Hair follicular keratinocyte (primary cell): ENCODE data around the gene PEBP1.

GRCh38 chr12:117010001-117010802 lies 89.0 kb downstream of the TESC start:
- RAMPAGE, long total RNA, result no peak

- RAMPAGE, long total RNA, result no peak
Measured at GRCh38 chr12:117032164-117033373, 66.6 kb downstream of the TESC start.

- RAMPAGE, long total RNA, result no peak
Measured at GRCh38 chr12:117188654-117189633, 1.3 kb downstream of the FBXO21 start.

DNA sequence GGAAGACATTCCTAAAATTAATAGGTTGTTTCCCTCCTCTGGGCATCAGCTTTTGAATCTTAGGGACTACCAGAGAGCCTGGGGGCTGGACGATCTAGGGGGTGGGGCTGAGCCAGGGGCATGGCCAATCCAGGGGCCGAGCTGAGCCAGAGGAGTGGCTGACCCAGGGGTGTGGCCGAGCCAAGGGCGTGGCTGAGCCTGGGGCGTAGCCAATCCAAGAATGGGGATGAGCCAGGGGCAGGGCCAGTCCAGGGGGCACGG lies 219.2 kb upstream of the NOS1 start:
- RAMPAGE, long total RNA, result no peak

GRCh38 chr12:117674290-117674910 lies 294.4 kb downstream of the KSR2 start:
- RAMPAGE, long total RNA, result no peak

DNA sequence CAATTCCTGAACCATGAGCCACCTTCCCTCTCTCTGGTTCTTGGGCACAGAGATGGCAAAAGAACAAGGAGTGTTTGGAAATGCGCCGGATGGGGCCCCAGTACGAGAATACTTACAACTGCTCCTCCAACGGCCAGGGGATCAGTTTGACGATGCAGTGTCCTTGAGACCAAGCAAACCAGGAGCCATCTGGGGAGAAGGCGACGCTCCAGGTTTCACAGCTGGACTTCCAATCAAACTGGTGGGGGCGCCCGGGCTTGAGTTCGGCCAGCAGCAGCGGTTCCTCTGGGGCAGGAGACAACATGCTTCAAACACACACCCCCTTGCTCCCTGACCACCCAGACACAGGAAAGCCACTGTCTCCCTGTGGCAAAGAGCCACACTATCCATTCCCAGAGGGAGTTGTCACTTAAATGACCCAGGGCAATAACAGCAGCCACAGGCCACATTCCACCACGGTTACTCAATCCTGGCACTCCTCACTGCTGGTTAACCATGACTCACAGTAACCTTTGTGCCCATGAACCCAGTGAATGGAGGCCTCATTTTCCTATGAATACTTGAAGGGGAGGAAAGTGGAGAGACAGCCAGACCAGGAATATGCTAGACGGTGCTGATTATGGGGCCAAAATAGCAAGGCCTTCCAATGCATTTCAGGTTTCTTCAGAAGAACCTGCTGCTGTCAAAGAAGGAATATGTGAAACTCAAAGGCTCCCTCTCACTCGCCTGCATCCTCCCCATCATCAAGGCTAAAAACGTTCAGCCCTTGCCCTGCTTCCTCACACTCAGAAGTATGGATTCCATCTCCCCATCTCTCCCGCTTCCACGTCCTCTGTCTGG lies 8.6 kb downstream of the WSB2 start:
- RAMPAGE, long total RNA, result no peak

DNA sequence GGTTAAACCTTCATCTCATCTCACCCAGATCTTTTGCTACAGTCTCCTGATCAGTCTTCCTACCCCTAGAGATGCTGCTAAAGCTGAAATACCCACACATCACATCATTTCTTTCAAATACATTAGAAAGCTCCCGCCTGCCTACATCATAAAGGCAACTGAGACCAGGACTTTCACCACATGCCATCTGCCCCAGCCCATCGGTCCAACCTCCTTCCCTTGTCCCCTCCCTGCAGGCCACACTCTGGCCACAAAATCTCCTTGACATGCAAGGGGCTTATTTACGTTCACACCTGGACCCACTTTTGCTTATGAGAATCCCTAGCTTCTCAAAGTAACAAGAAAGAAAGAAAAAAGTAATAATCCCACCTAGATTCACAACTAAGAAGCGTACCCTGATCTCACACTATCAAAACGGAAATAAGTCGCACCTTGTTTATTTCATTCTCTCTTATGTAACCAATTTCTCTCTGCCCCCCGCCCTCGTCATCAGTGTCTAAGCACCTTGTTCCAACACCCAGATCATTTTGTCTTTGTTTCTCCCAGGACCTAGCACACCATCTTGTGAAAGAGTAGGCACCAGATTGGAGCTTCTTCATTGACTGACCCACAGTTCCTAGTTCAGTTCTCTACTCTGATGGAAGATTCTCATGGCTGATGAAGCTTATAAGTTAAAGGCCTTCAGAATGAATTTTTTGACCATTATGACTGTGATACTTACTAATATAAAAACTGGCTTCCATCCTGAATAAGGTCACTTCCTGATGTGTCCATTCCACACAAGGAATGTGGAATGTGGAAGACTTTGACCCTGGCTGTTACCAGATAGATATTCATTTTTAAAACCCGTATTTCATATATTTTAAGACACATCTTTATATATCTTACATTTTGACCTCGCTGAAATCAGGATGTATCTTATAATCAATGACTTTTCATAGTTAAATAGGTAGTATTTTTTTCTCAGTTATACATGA lies 7.7 kb downstream of the WSB2 start:
- RAMPAGE, long total RNA, result no peak

DNA sequence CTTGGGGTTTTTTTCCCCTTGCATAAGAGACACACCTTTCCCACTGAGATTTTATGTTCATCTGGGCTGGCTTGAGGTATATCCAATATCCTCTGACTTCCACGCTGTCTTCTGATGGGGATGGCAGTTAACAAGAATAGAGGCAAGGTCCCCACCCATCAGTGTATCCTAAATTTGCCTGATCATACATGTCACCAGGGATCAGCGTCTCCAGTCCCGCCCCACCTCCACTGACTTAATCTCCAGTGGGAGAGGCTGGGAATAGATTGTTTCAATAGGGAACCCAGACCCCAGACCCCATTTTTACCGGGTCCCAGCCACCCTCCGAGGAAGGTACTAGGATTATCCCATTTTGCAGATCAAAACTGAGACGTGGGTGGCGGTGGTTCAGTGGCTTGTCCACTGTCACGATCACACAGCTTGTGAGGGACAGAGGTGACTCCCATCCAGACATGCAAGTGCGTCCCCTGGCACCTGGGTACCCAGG lies 742 bp downstream of the WSB2 start:
- RAMPAGE, long total RNA, result no peak

- RAMPAGE, long total RNA, result no peak
Measured at GRCh38 chr12:118064725-118065665, 4.0 kb upstream of the WSB2 start.

DNA sequence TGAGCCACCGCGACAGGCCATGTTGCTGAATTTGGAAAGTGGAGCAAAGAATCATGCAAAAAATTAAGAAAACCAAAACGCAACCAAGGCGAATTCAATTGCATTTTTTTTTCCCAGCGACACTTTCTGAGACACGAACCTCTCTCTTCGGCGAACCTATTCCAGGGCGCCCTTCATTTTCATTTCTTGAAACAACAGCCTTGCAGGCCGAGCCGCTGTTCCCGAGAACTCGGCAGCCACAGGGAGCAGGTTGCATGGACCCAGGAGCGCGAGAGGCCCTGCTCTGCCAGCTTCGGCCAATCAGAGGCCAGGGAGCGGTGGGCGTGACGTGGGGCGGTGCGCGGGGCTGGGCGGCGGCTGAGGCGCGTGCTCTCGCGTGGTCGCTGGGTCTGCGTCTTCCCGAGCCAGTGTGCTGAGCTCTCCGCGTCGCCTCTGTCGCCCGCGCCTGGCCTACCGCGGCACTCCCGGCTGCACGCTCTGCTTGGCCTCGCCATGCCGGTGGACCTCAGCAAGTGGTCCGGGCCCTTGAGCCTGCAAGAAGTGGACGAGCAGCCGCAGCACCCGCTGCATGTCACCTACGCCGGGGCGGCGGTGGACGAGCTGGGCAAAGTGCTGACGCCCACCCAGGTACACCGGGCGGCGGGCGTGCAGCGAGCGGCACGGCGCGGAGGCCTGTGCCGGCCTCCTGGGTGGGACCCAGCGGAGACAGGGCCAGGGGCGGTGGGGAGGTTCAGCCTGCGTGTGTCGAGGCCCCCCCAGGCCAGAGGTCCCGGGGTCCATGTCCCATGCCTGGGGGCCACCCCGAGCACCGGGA lies at the start of gene PEBP1:
Gene PEBP1 (plus strand): TSS at position 407 of the 814 bp plus-strand sequence.
- RAMPAGE, long total RNA, result start-site peak on the plus strand centred at position 407 of the sequence, 71 bp wide, 371 and 78 reads in 2 replicates

GRCh38 chr12:118190342-118190707 lies 54.4 kb downstream of the PEBP1 start:
- RAMPAGE, long total RNA, result no peak

GRCh38 chr12:118308051-118308387 lies 64.7 kb downstream of the TAOK3 start:
- RAMPAGE, long total RNA, result no peak

DNA sequence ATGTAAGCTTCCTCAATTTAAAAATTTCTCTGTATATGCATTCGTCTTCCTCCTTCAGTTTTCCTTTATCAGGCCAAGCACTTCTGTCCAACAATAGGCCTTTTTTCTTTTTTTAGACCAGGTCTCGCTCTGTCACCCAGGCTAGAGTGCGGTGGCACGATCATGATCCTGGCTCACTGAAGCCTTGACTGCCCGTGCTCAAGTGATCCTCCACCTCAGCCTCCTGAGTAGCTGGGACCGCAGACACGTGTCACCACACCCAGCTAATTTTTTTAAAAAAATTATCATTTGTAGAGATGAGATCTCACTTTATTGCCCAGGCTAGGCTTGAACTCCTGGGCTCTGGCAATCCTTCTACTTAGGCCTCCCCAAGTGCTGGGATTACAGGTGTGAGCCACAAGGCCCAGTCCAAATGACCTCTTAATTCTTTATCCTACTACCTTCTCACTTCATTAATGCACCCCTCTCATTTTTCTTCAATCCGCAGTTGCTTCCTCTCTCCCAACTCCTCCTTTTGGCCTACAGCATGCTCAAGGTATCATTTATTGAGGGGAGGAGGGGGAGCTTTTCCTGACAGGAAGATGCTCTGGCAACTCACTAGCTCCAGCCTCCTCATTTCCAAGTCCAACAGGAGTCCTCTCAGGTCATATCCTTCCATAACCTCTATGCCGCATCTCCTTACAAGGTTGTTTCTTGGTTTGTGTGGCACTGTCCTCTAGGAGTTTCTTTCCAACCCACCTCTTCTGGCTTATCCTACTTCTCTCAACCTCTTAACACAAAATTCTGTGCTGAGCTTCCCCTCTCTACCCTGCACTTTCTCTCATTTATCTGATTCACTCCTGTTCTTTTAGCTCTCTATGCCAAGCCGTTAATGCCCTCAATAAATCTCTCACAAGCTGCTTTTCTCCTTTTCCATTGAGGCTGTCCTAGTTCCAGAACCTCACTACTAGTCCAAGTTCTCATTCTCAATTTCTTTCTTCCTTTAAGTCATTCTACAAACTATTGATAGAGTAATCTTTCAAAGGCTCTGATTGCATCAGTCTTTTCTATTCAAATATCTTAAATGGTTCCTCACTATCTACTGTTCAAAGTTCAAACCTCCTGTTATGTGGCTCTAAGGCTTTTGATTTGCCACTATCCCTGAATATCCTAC lies 25.4 kb downstream of the TAOK3 start:
- RAMPAGE, long total RNA, result no peak

DNA sequence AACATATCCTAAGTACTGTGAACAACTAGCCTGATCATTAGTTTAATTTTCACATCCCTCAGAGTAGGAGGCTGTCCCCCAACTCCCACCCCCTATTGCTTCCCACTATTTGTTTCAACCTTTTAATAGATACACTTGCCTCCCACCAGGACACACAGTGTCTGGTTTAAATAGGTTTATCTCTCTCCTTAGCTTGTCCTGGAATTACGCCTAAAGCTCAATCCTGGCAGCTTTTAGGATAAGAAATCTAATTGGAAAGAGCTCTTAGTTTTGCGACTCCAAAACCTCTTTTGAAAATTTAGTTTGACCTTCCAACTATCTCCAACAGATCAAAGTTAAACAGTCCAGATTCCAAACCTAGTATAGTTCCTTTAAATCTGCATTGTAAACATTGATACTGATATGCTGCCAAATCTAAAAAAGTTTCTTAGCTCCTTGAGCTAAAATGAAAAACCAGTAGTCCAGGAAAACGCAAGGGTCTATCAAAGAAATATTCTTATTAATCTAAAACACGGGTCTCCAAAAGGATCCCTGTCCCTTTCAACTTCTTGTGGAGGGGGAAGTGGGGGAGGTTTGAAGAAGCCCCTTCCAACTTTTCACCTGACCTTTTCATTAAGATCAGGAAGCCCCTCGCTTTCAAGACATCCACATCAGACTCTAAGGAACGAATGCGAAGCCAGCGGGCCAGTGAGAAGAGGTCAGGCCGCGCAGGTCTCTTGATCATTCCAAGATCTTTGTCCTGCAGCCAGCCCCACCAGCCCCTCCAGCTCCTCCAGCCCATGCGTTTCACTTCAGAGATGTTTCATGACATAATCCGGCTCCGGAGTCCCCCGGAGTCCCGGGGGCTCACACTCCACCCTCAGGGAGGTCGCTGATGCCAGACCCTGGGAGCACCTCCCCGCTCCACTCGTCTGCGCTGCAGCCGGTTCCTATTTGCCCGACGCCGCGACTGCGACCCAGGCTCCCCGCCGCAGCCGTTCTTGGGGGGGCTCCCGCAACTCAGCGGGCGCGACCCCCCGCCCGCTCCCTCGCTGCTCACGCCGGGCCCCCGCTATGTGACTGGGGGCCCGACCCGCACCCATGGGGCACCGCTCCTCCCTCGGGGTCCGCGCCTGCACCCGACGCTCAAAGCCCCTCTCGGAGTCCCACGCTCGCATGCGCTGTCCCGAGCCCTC lies 1.6 kb downstream of the TAOK3 start:
- RAMPAGE, long total RNA, result no peak

DNA sequence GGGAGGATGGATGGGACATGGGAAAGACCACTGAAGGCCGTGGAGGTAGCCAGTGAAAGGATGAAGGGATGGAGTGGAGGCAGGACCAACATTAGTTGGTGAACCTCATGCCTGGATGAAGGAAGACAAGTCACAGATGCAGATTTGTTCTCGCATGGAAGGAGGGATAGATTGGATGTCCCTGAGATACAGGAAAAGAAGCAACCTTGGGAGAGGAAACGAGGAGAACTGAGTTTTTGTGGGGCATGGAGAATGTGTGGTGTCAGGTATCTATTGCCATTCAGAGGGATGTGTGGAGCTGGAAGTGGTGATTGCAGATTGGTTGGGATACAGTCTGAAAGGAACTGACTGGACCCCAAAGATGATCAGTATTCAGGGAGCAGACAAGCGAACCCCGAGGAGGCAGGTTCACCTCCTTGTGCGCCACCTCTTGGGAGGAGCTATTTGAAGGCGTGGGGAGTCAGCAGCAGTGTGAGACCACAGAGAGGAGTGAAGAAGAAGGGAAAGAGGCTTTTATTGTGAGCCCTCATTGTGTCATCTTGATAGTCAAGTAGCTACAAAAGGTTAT lies 23.3 kb downstream of the SUDS3 start:
- RAMPAGE, long total RNA, result no peak

- RAMPAGE, long total RNA, result no peak
Measured at GRCh38 chr12:118631831-118632030, 255.4 kb downstream of the SUDS3 start.

DNA sequence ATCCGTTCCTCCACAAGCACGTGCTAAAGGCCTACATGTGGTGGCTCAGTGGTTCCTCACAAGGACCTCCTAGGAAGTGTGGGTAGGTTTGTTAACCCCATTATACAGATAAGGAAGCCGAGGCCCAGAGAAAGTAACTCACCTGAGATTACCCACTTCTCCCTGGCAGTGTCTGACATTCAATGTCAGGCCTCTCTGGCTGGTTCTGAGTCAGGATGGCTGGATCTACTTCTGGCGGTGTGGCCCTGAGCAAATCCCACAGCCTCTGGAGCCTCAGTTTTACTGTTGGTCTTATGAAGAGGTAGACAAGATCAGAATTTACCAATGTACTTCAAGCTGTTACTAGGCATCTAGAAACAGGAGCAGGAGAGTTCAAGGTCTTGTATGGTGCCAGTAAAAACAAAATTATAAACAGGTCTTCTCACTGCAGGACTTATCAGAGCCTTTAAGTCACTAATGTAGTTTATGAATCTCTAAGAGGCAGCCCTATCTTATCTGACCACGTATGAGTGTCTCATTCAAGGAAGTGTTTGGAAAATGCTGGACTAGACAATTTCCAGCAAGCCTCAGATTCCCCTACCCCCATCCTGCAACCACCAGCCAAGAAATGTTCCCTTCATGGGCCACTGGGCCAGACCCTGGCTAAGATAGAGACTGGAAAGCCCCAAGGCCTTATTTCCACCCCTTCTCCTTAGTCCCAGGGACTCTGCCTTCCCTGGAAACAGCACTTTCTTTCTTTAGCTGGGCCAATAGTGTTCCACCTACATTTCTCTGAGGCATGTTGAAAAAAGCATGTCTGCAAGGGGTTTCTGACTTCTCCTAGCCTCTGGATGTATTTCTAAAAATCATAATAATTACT lies 4.2 kb downstream of the HSPB8 start:
- RAMPAGE, long total RNA, result no peak

GRCh38 chr12:119680790-119681449 lies 13.0 kb downstream of the PRKAB1 start:
- RAMPAGE, long total RNA, result no peak

DNA sequence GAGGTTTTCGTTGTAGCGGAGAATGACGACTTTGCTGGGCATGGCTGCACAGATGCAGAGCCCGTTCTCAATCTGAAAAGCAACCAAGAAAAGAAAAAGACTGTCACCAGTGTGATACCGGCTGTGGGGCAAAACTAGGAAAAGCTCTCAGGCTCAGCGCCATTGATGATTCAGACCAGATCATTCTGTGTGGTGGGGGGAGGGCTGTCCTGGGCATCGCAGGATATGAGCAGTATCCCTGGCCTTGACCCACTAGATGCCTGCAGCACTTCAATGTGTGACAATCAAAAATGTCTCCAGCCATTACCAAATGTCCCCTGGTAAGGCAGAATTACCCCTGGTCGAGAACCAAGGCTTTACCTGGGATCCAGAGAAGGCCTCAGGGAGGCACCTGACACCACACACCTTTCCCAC lies 36.5 kb downstream of the PRKAB1 start:
- RAMPAGE, long total RNA, result no peak

GRCh38 chr12:119713504-119714060 lies 45.6 kb downstream of the PRKAB1 start:
- RAMPAGE, long total RNA, result no peak